Measurements from ENCODE around the genes STX7, RPS12 and TCF21.

- RRBS: no CpG with 5 or more reads among the region's 5 CpGs
Observed at GRCh38 chr6:131183354-131184252, 48.3 kb downstream of the AKAP7 start.

DNA sequence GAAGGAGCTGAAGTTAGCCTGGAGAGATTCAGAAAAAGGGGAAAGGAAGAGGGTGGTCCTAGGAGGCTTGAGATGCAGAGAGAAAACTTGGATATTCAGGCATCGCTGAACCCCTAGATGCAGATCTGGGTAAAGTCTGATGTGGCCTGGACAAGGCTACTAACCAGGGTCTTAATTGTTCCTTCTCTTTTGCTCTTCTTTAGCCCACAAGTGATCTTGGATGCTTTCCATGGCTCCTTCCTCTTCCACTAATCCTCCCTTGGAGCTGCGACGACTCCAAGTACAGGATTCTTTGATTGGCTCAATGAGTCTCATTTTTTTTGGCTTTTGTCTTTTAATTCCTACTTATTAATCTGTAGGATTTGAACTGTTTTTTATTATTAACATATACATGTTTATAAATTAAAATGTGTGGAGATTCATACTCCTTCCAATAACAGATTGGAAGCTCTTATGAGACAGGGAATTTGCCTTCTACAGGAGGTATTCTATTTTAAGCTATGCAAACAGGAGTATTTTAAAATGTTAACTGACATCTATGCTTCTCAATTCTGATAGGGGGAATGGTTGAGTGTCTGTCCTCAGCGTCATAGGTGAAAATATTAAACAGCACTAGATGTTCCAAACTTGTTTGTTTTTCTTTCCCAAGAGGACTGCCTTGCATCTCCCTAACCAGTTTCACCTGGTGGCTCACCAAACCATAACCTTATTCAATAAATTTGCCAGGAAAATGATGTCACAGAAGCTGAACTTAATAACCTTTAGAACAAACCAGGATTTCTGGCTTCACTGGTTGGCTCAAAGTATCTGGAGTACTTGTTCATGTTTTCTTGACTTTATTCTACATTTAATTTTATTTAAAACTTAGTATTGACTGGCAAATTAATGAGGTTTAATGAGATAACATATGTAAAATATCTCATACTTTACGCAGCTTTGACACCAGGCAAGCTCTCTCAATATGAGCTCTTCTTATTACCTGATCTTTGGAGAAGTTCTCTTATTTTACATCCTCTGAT, 24.7 kb upstream of the ARG1 start:
- RRBS: no CpG with 5 or more reads among the region's 5 CpGs

GRCh38 chr6:131948084-131948494, 3.1 kb downstream of the CCN2 start:
- RRBS: no CpG with 5 or more reads among the region's 2 CpGs

GRCh38 chr6:132334112-132334687, 67.1 kb downstream of the MOXD1 start:
- RRBS: no CpG with 5 or more reads among the region's 2 CpGs

- RRBS: 3% methylated on average over 14 of the region's 69 CpGs
Observed at GRCh38 chr6:132512324-132513411, at the start of gene STX7. Gene STX7, minus strand, starts transcription at chr6:132513116.

DNA sequence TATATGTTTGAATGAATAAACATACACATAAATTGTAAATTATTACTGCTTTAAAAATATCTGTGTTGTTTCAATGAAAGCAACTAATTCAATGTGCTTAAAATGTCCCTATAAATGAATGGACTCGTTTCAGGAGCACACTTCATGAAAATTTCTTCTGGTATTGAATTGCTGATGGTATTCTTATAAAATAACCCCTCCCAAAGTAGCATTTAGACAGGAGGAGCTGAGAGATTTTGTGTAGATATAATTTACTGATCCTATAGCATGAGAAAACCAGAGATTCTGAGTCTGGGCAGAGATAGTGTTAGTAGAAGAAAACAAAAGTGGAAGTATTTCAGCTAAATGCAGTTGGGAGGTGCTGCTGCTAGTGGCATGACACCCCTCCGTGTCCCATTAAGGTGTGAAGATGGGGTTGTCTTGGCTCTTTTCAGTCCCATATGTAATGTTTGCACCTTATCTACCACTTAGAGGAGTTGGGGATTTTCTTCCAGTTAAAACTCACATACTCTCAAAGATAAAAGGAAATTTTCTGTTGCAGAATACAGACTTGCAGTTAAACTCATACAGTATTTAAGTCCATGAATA, 11.7 kb downstream of the TAAR2 start:
- RRBS: no CpG with 5 or more reads among the region's 2 CpGs

- RRBS: no CpG with 5 or more reads among the region's 1 CpG
Observed at GRCh38 chr6:132624715-132625047, 606 bp upstream of the TAAR2 start.

DNA sequence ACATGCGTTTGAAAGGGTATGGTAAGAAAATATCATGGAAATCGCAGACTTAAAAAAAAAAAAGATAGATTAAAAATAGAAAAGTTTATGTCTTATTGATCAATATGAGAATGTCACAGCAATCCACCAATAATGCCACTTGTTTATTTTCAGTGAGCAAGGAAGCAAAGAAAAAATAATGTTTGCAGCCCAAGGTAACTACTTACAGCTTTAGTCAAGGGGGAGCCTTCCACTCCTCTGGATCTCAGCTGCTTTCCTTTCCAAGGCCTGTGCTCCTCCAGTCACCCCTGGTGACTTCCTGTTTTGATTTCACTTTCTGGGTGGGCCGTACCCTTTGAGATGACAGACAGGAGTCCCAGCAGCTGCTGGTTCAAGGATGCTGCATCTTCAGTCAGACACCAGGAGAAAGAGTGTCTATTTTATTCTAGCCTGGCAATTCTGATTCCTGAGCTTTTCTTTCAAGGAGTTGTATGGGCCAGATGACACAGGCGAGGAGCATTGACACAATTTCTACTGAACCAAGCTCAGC, 5.5 kb upstream of the VNN2 start:
- RRBS: no CpG with 5 or more reads among the region's 4 CpGs

DNA sequence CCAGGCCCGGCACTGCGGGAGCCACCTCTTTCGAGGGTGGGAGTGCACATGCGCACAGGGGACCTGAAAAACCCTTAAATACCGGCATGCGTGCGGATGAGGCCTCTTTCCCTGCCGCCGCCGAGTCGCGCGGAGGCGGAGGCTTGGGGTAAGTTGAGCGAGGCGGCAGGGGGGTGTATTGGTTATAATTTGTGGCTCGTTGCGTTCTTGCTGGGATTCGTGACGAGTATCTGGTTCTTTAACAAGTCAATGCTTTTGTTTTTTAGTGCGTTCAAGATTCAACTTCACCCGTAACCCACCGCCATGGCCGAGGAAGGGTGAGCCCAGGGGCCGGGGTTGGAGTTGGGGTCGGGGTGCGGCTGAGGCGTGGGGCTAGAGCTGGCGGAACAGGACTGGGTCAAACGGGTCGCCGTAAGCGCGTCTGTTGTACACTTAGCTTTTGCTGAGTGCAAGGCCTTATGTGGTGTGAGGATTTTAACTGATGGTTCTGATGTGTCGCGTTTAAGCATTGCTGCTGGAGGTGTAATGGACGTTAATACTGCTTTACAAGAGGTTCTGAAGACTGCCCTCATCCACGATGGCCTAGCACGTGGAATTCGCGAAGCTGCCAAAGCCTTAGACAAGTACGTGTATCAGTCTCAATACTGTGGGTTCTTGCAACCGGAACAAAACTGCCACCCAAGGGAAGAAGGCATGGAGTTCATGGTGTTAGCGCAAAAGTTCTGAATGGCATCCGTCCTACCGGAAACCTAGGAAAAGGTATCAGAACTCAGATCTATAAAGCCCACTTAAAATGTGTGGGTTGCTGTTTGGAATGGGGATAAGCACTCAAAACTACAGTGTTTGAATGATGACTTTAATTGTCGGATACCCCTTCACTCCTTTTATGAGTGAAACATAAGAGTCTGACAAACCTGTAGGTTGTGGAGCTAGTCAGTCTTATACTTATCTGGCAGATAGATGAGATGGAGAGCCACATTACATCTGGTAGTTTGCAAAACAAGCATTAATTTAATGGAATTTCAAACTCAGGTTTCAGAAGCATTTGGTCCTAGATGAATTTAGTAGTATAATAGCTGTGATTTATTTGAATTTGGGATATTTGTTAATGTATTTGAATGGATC, at the start of gene RPS12:
RPS12 (plus strand) TSS at position 104 of the 1,125 bp plus-strand sequence.
- RRBS: 6% methylated on average over 9 of the region's 47 CpGs

DNA sequence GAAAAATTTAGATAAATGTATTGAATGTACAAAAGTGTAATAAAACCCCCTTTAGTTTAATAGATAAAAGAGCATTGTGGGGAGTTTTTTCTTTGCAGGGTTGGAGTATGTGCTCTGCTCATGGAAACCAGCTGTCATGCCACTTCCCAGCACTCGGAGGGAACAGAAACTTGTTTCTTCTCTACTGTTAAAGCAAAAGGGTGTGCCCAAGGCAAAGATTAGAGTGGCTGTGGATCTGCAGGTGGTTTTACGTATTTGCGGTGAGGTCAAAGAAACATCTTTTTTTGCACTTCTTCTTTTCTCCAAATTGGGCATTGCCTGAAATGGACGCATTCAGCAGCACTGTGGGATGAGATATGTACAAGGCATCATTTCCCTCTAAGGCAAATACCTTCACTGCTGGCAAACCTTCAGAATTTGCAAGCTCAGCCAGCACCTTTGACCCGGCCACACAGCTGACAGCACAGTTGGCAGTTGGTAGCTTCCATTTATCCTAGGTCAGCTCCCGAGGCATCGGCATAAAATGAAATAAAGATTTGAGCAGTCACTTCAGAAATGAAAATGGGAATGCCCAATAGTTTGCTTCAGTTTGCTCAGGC, 178.4 kb upstream of the EYA4 start:
- RRBS: no CpG with 5 or more reads among the region's 7 CpGs

- RRBS: 18% methylated on average over 4 of the region's 22 CpGs
Observed at GRCh38 chr6:133241534-133241785, 303 bp downstream of the EYA4 start.

DNA sequence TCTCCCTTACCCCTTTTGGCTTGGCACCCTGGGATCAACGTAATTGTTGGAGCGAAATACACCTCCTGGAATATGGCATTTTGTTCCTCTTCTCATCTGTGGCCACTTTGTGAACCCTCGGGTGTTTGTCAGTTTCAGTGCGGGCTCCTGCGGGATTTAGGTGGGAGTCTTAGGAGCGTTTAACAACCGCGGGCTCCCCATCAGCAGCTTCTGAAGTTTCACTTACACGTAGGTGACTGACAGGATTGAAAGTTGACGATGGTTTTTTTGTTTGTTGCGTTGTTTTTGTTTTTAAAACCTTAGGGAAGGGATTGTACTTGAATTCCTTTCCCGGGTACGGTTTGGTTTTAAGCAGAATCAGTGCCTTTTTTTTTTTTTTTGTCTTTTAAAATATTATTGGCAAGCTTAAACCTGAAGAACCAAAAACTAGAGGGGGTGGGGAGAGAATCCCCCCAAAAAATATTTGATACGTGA, 2.2 kb downstream of the EYA4 start:
- RRBS: no CpG with 5 or more reads among the region's 14 CpGs

- RRBS: 94% methylated on average over 2 of the region's 33 CpGs
Observed at GRCh38 chr6:133888681-133889623, at the start of gene TCF21. Gene TCF21, plus strand, starts transcription at chr6:133889113.

GRCh38 chr6:133988605-133989301, 35.7 kb downstream of the TBPL1 start:
- RRBS: no CpG with 5 or more reads among the region's 4 CpGs

DNA sequence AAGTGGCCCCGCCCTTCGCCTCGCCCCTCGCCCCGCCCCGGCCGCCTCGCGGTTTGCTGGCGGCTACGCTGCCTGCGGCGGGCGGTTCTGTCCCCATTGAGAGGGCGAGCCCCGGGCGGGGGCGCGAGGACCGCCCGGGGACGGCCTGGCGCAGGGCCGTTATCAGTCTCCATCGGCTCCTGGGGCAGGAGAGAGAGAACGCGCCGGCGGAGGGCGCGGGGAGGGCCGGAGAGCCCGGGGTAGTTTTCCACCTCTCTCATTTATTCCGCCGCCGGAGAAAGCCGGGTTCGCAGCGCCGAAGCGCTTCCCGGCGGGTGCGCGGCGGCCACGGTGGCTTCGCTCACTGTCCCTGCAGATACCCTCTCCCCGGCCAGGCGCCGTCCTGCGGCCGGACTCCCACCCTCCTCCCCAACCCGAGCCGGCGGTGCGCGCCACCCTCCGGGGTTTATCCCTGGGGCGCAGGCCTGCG, 122.5 kb upstream of the SLC2A12 start:
- RRBS: 2% methylated on average over 29 of the region's 61 CpGs

DNA sequence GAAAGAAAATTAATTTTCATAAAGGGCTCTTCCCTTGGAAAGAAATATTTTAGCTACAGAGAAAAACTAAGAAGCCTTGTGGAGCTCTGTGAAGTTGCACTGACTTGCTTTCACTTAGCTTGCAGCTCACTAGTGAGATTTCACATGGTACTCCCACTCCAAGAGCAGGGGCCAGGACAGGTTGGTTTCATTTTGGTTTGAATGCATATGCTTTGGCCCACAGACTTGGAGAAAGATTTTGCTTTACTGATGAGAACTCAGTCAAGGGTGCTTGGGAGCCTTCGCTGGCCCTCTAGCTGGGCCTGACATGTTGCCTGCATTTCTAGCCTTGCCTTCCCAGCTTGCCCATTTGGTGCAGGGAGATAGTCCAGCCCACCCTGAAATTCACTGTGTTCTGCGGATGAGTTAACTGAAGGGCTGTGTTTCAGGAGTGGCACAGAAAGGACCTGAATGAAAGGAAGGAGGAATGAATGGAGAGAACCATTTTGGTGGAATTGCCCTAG, 2.0 kb downstream of the SGK1 start:
- RRBS: no CpG with 5 or more reads among the region's 2 CpGs

DNA sequence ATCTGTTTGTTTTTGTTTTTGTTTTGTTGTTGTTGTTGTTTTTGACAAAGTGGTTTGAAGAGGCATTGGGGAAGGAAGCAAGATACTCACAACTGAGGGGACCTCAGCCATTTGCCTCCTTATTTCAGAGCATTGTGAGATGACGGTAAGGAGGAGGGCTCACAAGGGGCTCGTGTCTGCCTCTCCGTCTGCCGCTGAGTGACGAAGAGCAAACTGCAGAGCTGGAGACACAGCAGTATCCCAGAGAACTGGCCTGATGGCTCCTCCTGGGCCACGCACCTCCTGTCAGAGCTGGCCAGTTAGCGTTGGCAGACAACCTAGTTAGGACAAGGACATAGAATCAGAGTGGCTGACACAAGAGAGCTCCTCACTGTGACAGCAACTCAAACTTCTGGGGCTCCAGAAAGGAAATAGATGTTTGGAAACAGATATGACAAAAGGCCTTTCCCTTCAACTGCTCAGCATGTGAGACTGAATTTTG, 212.9 kb upstream of the SGK1 start:
- RRBS: no CpG with 5 or more reads among the region's 7 CpGs

DNA sequence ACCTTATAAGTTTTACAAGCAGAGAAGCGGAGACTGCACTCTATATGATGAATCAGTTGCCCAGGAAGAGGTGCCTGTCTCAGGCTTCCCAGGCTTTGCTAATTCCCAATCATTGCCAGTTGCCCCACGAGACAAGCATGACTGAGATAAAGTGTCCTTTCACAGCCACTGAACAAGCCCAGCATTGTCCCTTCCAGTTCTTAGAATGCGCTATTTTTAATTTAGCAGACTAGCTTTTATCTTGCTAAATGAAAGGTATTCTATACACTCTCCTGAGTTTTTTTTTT, 260.7 kb downstream of the ALDH8A1 start:
- RRBS: no CpG with 5 or more reads among the region's 3 CpGs

DNA sequence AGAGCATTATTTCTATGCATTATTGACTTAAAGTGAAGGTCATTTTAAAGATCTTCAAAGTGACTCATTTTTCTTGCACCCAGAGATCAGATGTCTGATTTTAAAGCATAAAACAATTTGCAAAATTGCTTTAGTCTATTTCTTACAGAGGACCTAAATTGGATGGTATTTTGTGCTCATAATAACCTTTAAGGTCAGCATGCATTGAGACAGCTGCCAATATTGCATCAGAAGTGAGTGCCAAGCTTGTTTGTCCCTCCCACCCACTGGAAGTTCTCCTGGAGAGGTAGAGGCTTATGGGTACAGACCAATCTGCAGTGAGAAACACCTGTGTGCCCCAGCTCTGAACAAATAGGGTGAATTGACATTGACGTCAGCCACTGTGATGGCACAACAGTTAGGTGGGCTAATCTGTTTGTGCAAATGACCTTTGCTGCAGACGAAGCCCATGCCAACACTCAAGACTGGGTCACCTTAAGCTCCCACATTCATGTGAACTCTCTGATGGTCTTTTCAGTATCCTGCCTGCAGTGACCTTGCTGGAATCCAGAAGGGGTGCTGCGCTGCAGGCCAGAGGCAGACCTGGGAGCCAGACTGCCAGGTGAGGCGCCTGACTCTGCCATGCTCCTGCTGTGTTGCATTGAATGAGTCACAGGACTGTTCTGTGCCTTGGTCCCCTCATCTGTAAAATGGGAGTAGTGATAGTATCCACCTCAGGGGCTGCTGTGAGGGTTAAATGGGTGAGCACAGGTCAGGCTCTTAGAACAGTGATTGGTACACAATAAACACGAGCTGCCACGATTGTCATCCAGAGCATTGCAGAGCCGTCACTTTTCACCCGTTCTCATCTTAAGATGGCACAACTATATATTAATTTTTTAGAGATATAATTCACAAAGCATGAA, 99.9 kb downstream of the ALDH8A1 start:
- RRBS: no CpG with 5 or more reads among the region's 8 CpGs